ENCODE measurements around the genes NIPSNAP2, ZNF716 and ZNF680.

- PRO-cap = no peak
Measured at GRCh38 chr7:55545234-55546080, 26.8 kb downstream of the VOPP1 start.

- PRO-cap = no peak
Measured at GRCh38 chr7:55593585-55593923, 21.3 kb upstream of the VOPP1 start.

GRCh38 chr7:55688808-55689003 lies 116.4 kb upstream of the VOPP1 start:
- PRO-cap = no peak

- PRO-cap = bidirectional peak, plus-strand start at chr7:55965012, minus-strand start at chr7:55965073
Measured at GRCh38 chr7:55964309-55965507, at the start of gene NIPSNAP2. Gene NIPSNAP2 (plus strand): TSS chr7:55964585.

- PRO-cap = no peak
Measured at GRCh38 chr7:55999999-56000613, 35.7 kb downstream of the NIPSNAP2 start.

DNA sequence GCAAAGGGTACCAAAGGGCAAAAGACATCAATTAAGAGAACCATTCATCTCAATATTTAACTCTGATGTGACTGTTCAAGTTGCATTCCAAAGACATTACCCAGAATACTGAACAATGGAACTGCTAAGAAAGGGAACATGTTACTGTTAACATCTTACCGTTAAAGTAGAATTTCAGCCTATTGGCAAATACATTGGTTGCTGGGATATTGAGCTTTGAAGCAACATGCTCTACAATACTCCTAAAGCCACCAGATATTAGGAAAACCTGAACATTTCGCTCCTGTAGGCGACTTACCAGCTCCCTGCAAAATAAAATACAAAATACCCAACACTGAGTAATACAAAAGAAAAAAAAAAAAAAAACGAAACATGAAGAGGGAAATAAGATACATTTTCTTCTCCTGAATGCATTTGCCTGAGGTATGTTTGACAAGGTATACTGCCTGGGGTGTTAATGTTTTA lies 34.1 kb downstream of the PSPH start:
- PRO-cap = no peak

DNA sequence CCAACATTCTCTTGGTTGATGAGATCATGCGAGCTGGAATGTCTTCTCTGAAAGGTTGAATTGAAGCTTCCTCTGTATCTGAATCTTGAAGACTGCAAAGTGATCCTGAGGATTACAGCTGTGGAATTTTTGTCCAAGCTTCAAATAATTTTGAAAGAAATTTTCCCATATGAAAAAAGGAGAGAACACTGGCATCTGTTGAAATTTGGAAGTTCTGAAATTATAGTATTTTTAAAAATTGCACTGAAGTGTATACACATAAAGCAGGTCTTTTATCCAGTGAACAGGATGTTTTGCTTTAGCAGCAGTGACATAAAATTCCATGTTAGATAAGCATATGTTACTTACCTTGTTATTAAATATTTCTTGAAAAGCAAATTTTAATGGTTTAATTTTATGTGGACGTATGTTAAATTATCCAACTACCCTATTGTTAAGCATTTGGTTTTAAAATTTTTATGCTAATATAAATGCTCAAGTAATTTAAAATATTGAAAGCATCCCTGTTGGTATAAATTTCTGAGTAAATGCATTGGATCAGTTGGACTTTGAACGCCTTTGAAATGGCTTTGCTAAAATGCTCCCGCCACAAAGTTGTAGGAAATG lies 956 bp upstream of the SUMF2 start:
- PRO-cap = no peak

- PRO-cap = no peak
Measured at GRCh38 chr7:56105539-56105871, 771 bp downstream of the CHCHD2 start.

- PRO-cap = no peak
Measured at GRCh38 chr7:56107105-56107409, 781 bp upstream of the CHCHD2 start.

- PRO-cap = no peak
Measured at GRCh38 chr7:56492582-56492900, 376.3 kb upstream of the NUPR2 start.

GRCh38 chr7:57449791-57450372 lies at the start of gene ZNF716:
Gene ZNF716 (plus strand): TSS chr7:57450177.
- PRO-cap = no peak

- PRO-cap = unidirectional peak, plus-strand start at chr7:57783851
Measured at GRCh38 chr7:57783627-57783925, 333.6 kb downstream of the ZNF716 start.

GRCh38 chr7:63925244-63925516 lies 73.5 kb upstream of the ZNF722 start:
- PRO-cap = no peak

DNA sequence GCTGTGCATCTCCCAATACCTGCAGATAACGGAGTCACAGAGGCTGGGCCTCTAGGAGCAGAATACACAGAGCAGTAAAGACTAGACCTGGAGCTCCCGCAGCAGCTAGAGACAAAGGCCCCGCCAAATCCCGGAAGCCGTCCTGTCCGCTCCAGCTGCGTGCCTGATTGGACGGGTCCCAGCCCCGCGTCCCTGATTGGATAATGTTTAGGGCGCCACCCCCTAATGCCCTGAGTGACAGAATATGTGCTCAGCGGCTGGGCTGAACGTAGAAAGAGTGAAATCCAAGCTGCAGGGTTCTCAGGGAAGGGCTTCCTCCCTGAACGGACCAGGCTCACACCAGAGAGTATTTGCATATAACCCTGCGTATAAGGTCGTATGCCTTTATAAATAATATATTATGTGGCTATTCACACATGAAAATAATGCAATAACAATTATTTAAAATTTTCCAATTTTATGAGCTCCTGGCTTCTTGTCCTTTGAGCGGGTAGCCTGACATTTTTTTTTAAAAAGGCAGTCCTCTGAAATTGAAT lies at the start of gene ZNF680:
Gene ZNF680 (minus strand): TSS at position 113 of the 536 bp plus-strand sequence.
- PRO-cap = bidirectional peak, plus-strand start at position 280 of the sequence, minus-strand start at position 100 of the sequence

- PRO-cap = no peak
Measured at GRCh38 chr7:64839982-64840397, 45.8 kb downstream of the ZNF138 start.

DNA sequence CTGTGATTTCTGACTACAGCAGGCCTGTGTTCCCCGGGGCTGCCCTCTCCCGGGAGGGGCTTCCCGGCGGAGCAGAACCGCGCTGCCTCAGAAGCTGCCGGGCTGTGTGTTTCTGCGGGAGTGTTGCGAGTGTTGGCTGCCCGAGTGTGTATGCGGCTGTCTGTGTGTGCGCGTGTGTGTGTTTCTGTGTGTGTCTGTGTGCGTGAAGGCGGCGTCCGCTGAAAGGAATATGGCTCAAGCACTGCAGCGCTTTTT lies 20.3 kb upstream of the ZNF273 start:
- PRO-cap = no peak

DNA sequence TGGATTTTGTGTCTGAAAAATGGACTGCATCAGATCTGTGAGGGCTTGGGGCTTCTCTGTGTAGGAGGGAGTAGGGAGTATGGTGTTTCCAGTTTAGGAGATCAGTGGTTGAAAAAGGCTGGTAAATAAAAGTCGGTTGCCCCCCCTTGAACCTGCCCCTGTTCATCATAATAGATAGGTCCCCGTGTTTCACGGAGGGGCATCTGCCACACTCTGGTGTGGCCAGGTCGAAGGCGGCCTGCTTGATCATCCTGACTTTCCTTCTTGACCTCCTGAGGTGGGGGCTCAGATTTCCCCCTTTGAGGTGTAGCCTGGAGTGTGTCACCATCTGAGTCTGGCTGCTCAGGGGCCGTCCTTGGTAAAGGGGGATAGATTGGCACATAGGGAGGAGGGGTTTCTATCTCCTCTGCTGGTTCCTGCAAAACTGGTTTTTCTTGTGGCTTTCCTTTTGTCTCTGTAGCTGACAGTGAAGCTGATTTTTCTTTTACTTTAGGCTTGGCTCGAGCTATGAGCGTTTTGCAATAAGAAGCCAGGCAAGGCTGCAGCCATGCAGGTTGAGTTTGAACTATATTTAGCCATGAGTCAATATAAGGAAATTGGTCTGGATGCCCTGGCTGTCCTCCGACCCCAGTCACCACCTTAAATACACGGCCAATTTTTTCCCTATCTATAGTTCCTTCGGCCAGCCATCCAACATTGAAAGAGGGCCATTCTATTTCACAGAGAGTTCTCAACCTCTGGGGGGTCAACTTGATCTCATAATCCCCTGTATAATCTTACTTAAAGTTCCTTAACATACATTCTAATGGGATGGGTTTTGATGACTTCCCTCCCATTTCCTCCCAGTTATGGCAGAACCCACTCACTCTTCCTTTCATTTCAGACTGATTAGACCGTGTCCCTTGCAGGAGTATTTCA lies 8.5 kb downstream of the ERV3-1 start:
- PRO-cap = no peak

GRCh38 chr7:65723383-65723921 lies 149.4 kb upstream of the VKORC1L1 start:
- PRO-cap = no peak

GRCh38 chr7:65920173-65920938 lies 47.5 kb downstream of the VKORC1L1 start:
- PRO-cap = no peak

- PRO-cap = no peak
Measured at GRCh38 chr7:65952988-65953637, 28.9 kb downstream of the GUSB start.

Data from left lung (tissue), 1 donor.